HepG2 (cell line): ENCODE measurements around the gene VILL.

DNA sequence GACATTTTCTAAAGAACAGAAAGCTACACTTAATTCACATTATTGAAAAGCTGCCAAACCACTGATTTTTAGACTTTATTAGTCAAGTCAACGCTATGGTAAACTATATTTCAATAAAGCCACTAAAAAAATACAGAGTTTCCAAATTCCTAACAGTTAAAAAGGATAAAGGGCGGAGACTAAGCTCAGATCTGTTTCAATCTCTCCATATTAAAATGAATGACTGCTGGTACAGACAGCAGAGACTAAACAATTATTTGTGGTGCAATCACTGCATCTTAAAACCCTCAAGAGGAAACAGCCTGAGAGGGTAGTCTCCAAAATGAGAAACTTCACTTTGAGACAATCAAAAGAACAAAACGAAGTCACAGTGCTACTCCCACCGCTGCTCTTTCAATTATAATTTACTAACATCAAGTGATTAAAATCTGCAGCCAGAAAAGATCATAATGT, 1.3 kb downstream of the UBP1 start:
- RRBS, 2 experiments = no CpG with 5 or more reads among the region's 4 CpGs
CAGE:
- cytosol, long polyA minus RNA = no peak
- cytosol, long polyA plus RNA = no peak
- long polyA plus RNA = no peak
- nucleus, long polyA minus RNA = no peak
- nucleus, long polyA plus RNA = no peak

DNA sequence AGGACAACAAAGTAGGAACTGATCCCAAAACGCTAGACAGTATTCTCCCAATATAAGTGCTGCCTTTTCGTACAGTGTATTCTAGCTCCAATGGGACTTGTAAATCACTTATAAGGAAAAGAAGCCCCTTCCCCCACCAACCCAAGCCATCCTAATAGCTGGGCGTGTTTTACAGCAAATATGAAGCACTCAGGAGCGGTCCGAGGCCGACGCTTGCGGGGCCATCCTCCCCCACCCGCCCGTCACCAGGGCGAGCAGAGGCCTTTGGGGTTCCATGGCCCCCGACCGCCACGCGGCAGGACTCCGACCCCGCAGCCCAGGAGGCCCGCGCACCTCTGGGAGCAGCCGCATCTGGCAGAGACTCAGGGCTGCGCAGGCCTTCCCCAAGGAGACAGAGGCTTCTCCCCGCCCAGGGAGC, 885 bp downstream of the UBP1 start:
- RRBS, 2 experiments = no CpG with 5 or more reads among the region's 22 CpGs
CAGE:
- cytosol, long polyA minus RNA = no peak
- cytosol, long polyA plus RNA = no peak
- long polyA plus RNA = no peak
- nucleus, long polyA minus RNA = no peak
- nucleus, long polyA plus RNA = no peak

- RRBS, 2 experiments = no CpG with 5 or more reads among the region's 3 CpGs
CAGE:
- cytosol, long polyA minus RNA = no peak
- cytosol, long polyA plus RNA = no peak
- long polyA plus RNA = no peak
- nucleus, long polyA minus RNA = no peak
- nucleus, long polyA plus RNA = no peak
Observed at GRCh38 chr3:33562858-33563984, 123.0 kb upstream of the UBP1 start.

GRCh38 chr3:33718798-33718969, 630 bp upstream of the CLASP2 start:
- RRBS, 2 experiments = no CpG with 5 or more reads among the region's 2 CpGs
CAGE:
- cytosol, long polyA minus RNA = no peak
- cytosol, long polyA plus RNA = no peak
- long polyA plus RNA = no peak
- nucleus, long polyA minus RNA = no peak
- nucleus, long polyA plus RNA = no peak

GRCh38 chr3:33791603-33792125, 6.8 kb upstream of the PDCD6IP start:
- RRBS, 2 experiments = no CpG with 5 or more reads among the region's 4 CpGs
CAGE:
- cytosol, long polyA minus RNA = no peak
- cytosol, long polyA plus RNA = no peak
- long polyA plus RNA = no peak
- nucleus, long polyA minus RNA = no peak
- nucleus, long polyA plus RNA = no peak

DNA sequence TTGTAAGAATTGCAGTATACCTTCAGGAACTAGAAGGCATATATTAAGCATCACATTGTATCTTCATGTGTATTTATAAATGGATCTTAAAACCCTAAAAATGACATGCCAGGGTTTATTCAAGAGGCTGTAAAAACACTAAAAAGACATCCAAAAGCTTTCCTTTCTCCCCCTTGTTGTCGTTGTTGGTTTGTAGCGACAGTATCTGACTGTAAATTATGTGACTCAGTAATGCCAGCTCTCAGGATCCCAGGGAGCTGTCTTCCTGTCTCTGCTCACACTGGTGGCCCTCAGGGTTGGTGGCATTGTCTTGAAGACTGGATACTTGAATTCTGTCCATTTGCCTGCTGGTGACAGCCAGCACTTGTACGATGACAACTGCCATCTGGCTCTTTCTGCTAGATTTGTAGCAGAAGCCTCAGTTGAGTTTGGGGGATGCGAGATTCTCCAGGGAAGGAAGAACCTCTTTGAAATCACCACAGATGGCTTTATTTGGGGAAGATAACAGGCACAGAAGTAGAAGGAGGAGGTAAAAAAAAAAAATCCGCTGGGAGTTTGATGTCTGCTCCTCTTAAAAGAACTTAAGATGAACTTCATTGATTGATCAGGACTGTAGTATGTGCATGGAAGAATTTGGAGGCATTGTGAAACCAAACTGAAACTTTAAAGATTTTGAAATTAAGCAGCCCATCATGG, 120.8 kb downstream of the ARPP21 start:
- RRBS, 2 experiments = no CpG with 5 or more reads among the region's 5 CpGs
CAGE:
- cytosol, long polyA minus RNA = no peak
- cytosol, long polyA plus RNA = no peak
- long polyA plus RNA = no peak
- nucleus, long polyA minus RNA = no peak
- nucleus, long polyA plus RNA = no peak

- RRBS, 2 experiments = no CpG with 5 or more reads among the region's 3 CpGs
CAGE:
- cytosol, long polyA minus RNA = no peak
- cytosol, long polyA plus RNA = no peak
- long polyA plus RNA = no peak
- nucleus, long polyA minus RNA = no peak
- nucleus, long polyA plus RNA = no peak
Observed at GRCh38 chr3:36136411-36136869, 243.9 kb upstream of the STAC start.

GRCh38 chr3:36856280-36856758, 88.5 kb downstream of the TRANK1 start:
- RRBS, 2 experiments = no CpG with 5 or more reads among the region's 12 CpGs
CAGE:
- cytosol, long polyA minus RNA = no peak
- cytosol, long polyA plus RNA = no peak
- long polyA plus RNA = no peak
- nucleus, long polyA minus RNA = no peak
- nucleus, long polyA plus RNA = no peak

DNA sequence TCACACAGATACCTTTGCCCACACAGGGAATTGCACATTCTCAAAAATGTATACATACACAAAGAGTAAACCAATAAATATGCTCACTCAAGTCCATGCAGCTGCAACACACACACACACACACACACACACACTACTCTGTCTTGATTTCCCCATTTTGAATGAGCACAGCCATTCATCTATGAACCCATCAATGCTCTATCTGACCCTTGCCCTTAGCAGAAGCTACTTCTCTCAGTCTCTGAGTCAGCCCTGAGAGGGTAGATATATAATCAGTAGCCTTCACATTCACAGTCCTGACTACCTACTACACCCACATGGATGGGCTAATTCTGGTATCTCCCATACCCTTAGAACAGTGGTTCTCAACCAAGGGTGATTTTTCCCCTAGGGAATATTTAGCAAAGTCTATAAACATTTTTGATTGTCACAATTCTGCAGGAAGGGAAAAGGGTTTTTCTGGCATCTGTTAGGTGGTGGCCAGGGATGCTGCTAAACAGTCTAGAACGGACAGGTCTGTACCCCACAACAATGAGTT, 9.9 kb upstream of the TRANK1 start:
- RRBS, 2 experiments = no CpG with 5 or more reads among the region's 1 CpG
CAGE:
- cytosol, long polyA minus RNA = no peak
- cytosol, long polyA plus RNA = no peak
- long polyA plus RNA = no peak
- nucleus, long polyA minus RNA = no peak
- nucleus, long polyA plus RNA = no peak

GRCh38 chr3:36991659-36992595, 1.0 kb downstream of the EPM2AIP1 start:
- RRBS, 2 experiments = no CpG with 5 or more reads among the region's 20 CpGs
CAGE:
- cytosol, long polyA minus RNA = start-site peak on the minus strand at chr3:36991706-36991804, 60 reads; start-site peak on the minus strand at chr3:36992025-36992084, 42 reads; start-site peak on the minus strand at chr3:36992149-36992263, 33 reads
- cytosol, long polyA plus RNA = no peak
- long polyA plus RNA = no peak
- nucleus, long polyA minus RNA = no peak
- nucleus, long polyA plus RNA = no peak

- RRBS, 2 experiments = no CpG with 5 or more reads among the region's 7 CpGs
CAGE:
- cytosol, long polyA minus RNA = no peak
- cytosol, long polyA plus RNA = no peak
- long polyA plus RNA = no peak
- nucleus, long polyA minus RNA = no peak
- nucleus, long polyA plus RNA = no peak
Observed at GRCh38 chr3:37058743-37059278, 65.5 kb downstream of the MLH1 start.

- RRBS, 2 experiments = no CpG with 5 or more reads among the region's 5 CpGs
CAGE:
- cytosol, long polyA minus RNA = no peak
- cytosol, long polyA plus RNA = no peak
- long polyA plus RNA = no peak
- nucleus, long polyA minus RNA = no peak
- nucleus, long polyA plus RNA = no peak
Observed at GRCh38 chr3:37140457-37140876, 33.9 kb downstream of the LRRFIP2 start.

DNA sequence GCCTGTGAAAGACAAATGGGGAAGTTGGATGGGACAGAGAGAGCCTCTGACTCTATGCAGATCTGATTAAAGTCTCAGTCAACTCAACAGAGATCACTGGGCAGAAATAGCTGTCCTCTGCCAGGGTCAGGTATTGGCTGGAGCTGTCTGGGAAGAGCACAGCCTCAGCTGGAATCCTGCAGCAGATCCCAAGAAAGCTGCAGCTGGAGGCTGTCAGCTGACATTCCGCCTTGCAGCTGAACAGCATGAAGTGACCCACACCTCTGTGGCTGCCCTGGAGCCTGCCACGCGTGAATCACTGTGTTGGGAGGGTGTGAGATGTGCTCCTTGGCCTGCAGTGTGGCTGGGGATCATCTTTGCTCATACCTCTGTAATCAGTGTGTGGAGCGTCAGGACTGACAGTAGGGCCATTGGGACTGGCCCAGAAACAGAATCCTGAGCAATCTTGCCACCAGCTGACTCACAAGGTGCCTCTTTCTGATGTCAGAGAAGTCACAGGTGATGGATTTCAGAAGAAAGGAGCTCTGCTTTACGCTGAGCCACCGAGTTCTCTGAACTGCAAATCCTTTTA, 6.5 kb downstream of the ITGA9 start:
- RRBS, 2 experiments = no CpG with 5 or more reads among the region's 6 CpGs
CAGE:
- cytosol, long polyA minus RNA = no peak
- cytosol, long polyA plus RNA = no peak
- long polyA plus RNA = no peak
- nucleus, long polyA minus RNA = no peak
- nucleus, long polyA plus RNA = no peak

- RRBS, 2 experiments = no CpG with 5 or more reads among the region's 7 CpGs
CAGE:
- cytosol, long polyA minus RNA = no peak
- cytosol, long polyA plus RNA = no peak
- long polyA plus RNA = no peak
- nucleus, long polyA minus RNA = no peak
- nucleus, long polyA plus RNA = no peak
Observed at GRCh38 chr3:37736498-37737446, 124.9 kb upstream of the CTDSPL start.

GRCh38 chr3:37926673-37927180, 63.9 kb upstream of the VILL start:
- RRBS, 2 experiments = no CpG with 5 or more reads among the region's 3 CpGs
CAGE:
- cytosol, long polyA minus RNA = no peak
- cytosol, long polyA plus RNA = no peak
- long polyA plus RNA = no peak
- nucleus, long polyA minus RNA = no peak
- nucleus, long polyA plus RNA = no peak

- RRBS, 2 experiments = no CpG with 5 or more reads among the region's 7 CpGs
CAGE:
- cytosol, long polyA minus RNA = no peak
- cytosol, long polyA plus RNA = no peak
- long polyA plus RNA = no peak
- nucleus, long polyA minus RNA = no peak
- nucleus, long polyA plus RNA = no peak
Observed at GRCh38 chr3:37936212-37936715, 54.3 kb upstream of the VILL start.

DNA sequence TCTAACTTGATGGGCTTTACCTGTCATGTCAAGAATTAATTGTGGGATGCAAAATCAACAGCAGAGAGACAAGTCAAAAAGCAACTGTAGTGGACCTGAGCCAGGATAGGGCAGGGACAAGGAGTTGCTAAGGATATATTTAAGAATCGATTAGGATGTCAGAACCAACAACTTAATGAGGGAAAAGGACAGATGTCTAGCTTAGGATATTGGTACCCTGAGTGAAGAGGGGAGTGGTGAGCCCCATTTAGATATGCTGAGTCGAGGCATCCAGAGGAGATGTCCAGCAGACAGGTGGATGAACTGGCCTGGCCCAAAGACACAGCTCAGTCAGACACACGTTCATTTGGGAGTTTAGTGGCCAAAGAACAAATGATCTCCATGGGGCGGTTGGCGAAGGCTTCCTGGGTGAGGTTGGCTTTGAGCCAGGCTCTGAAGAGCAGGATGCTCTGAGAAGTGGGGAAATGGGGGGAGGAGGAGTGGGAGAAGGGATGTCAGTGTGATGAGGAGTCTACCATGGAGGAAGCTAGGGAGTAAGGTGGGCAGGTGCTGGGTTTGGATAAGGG, 47.6 kb upstream of the VILL start:
- RRBS, 2 experiments = no CpG with 5 or more reads among the region's 5 CpGs
CAGE:
- cytosol, long polyA minus RNA = no peak
- cytosol, long polyA plus RNA = no peak
- long polyA plus RNA = no peak
- nucleus, long polyA minus RNA = no peak
- nucleus, long polyA plus RNA = start-site peak on the plus strand centred at position 485 of the sequence, 185 bp wide, 18 and 21 reads in 2 replicates

- RRBS, 2 experiments = no CpG with 5 or more reads among the region's 12 CpGs
CAGE:
- cytosol, long polyA minus RNA = no peak
- cytosol, long polyA plus RNA = no peak
- long polyA plus RNA = no peak
- nucleus, long polyA minus RNA = no peak
- nucleus, long polyA plus RNA = no peak
Observed at GRCh38 chr3:37990585-37990956, at the start of gene VILL. Gene VILL, plus strand, starts transcription at chr3:37990786.

- RRBS, 2 experiments = no CpG with 5 or more reads among the region's 6 CpGs
CAGE:
- cytosol, long polyA minus RNA = no peak
- cytosol, long polyA plus RNA = no peak
- long polyA plus RNA = no peak
- nucleus, long polyA minus RNA = no peak
- nucleus, long polyA plus RNA = no peak
Observed at GRCh38 chr3:37996789-37997258, 6.2 kb downstream of the VILL start.

DNA sequence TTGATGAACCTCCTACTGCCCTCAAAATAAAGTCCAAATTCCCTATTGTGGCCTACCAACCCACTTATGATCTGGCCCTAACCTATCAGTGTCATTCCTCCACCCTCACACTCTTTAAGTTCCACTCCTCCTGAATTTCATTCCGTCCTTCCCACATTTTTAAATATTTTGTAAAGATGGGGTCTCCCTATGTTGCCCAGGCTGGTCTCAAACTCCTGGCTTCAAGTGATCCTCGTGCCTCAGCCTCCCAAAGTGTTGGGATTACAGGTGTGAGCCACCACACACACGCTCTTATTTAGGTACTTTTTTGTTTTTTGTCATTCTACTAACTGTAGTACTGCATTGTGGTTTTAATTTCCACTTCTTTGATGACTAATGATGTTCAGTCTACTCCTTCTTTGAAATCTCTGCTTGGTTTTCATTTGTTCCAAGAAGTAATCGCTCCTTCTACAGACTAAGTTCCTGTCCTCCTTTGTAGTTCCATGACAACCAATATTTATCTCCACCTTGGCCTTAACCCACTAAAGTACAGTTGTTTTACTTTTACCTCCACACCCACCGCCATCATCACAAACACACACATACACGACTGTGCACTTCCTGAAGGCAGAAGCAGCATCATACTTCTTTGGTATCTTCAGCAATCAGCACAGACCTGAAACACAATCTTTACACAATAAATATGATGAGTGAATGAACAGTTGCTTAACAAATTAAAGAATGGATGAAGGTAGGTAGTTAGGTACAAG, 561 bp upstream of the DLEC1 start:
- RRBS, 2 experiments = no CpG with 5 or more reads among the region's 6 CpGs
CAGE:
- cytosol, long polyA minus RNA = no peak
- cytosol, long polyA plus RNA = no peak
- long polyA plus RNA = no peak
- nucleus, long polyA minus RNA = no peak
- nucleus, long polyA plus RNA = no peak